ENCODE measurements around the genes RAC3 and FASN.

- RRBS: 2% methylated on average over 88 of the region's 141 CpGs
Measured at GRCh38 chr17:82030936-82031890, at the start of gene RAC3. Gene RAC3, plus strand, starts transcription at chr17:82031678.

DNA sequence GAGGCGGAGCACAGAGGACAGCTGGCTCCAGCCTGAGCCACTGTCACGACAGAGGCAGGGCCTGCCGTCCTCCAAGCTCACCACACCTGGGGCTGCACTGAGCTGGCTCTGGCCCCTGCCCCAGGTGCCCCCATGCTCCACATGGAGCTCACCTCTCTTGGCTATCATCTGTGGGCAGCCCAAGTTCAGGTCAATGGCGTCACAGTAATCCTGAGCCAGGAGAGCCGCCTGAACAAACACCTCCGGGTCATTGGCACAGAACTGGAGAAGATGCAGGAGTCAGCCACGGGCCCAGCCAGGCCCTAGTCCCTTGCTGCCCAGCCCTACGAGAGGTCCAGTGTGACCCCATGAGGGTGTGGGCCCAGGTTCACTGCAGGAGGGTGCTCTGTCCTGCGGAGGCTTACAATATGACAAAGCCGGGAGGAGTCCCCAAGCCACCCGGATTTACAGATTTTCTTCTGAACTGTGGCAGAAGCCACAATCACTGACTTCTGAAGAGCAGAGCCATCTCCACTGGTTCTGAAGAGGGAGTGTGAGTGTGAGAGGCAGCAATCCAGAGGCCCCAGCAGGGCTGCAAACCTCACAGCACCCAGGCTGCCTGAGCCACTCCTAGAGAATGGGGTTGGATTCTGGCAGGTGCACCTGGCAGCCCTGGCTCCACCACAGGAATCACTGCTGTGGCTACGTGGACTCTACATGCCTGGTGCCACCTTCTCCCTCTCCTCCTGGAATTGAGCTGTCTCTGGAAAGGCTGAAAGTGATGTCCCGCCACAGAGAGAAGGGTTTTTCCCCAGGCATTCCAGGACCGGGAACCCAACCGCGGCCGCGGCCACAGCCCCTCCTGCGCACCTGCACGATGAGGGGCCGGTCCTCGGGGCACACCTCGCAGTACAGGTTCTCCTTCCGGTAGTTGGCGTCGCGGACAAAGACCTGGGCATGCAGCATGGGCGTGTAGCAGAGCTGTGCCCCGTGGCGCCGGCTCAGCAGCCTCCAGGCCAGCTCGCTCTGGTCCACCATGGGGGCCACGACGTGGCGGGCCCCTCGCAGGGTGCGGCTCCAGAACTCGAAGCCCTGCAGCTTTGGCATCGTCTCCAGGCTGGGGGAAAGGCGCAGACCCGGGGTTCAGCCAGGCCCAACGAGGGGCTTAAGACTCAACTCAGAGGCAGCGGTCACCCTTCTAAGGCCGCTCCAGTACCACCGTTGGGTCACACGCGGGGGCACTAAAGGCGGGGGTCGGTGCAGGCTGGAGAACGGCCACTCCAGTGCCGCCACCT, 1.2 kb downstream of the DUS1L start:
- RRBS: 33% methylated on average over 18 of the region's 51 CpGs

GRCh38 chr17:82077109-82077668, 11.6 kb upstream of the DUS1L start:
- RRBS: no CpG with 5 or more reads among the region's 17 CpGs

- RRBS: no CpG with 5 or more reads among the region's 23 CpGs
Measured at GRCh38 chr17:82081455-82081910, 15.9 kb upstream of the DUS1L start.

- RRBS: 100% methylated on average over 1 of the region's 25 CpGs
Measured at GRCh38 chr17:82086985-82087608, 10.9 kb downstream of the FASN start.

DNA sequence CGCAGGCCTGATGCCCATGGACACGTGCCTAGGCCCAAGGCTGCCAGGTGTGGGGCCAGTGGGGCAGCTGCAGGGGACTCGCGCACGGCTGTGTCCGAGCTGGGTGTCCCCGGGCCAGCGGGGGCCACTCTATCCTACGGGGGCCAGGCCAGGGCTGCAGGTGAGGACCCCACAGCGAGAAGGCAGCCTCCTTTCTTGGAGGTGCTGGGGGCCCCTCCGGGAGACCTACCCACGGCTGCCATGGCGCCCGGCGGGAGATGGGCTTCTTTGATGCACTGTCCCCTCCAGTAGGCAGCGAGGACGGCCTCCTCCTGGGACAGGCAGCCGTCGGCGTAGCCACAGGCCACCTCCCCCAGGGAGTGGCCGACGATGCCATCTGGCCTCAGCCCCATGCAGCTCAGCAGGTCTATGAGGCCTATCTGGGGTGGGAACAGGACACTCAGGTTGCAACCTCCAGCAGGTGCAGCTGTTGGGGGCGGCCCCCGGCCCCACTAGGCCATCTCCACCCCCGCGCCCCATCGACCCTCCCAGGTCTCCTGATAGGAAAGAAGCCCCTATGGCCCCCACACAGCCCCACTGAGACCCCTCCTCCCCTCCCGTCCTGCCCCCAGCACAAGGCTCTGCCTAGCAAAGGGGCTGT, 7.8 kb downstream of the FASN start:
- RRBS: 92% methylated on average over 4 of the region's 28 CpGs

DNA sequence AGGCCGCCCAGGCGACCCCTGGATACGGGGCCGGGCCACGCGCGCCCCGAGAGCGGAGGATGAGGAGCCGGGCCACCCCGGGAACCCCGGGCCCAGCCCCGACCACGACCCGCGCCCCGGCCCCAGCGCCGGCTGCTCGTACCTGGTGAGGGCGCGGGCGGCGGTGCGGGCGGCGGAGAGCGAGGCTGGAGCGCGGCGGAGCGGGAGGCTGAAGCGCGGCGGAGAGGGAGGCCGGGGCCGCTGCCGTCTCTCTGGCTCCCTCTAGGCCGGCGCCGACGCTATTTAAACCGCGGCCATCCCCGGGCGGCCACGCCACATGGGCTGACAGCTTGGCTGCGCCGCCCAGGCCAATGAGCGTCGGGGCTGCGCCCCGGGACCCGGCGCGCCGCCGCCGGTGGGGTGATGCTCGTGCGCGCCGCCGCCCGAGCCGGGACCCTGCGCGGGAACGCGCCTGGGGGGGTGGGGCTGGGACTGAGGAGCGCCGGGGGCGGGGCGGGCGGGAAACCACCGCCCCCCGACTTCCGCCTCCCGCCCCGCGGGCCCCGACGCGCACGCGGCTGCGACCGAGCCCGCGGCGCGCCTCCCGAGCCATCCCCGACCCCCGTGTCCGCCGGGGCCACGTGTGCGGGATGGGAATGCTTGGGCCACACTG, at the start of gene FASN:
FASN (minus strand) TSS at position 258 of the 652 bp plus-strand sequence.
- RRBS: 3% methylated on average over 45 of the region's 99 CpGs

- RRBS: 1% methylated on average over 49 of the region's 100 CpGs
Measured at GRCh38 chr17:82098631-82099290, 725 bp upstream of the FASN start.

- RRBS: no CpG with 5 or more reads among the region's 12 CpGs
Measured at GRCh38 chr17:82120127-82120578, 22.1 kb upstream of the FASN start.

DNA sequence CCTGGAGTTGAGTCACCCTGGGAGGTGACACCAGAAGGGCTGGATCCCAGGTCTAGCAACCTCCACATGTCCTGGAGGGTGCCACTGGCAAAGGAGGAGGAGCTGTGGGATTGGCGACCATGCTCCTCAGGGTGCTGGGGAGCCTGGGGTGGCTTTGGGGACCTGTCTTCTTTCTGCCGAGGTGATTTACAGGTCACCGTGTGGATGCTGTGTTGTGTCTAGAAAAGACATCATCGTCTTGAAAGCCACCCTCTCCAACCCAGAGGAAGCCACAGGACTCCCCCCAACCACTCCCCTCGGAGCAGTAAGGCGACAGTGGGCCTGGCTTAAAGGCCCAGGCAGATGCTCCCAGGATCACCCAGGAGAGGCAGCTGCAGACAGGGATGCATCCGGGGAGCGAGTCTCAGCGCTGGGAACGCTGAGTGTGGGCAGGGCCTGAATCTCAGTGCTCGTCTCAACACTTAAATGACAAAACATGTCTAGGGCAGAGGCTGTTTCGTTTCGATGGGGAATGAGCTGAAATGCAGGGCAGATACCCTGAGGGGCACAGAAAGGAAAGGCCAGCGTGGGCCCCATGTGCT, 29.7 kb upstream of the FASN start:
- RRBS: no CpG with 5 or more reads among the region's 14 CpGs

GRCh38 chr17:82231873-82232682, 3.2 kb downstream of the SLC16A3 start:
- RRBS: 4% methylated on average over 2 of the region's 40 CpGs

GRCh38 chr17:82290191-82290810, 16.8 kb upstream of the CSNK1D start:
- RRBS: no CpG with 5 or more reads among the region's 13 CpGs

GRCh38 chr17:82297804-82298817, 19.3 kb downstream of the CD7 start:
- RRBS: 0% methylated on average over 2 of the region's 44 CpGs

GRCh38 chr17:82298818-82299389, 18.5 kb downstream of the CD7 start:
- RRBS: 80% methylated on average over 5 of the region's 18 CpGs

- RRBS: 86% methylated on average over 1 of the region's 19 CpGs
Measured at GRCh38 chr17:82302122-82302680, 15.2 kb downstream of the CD7 start.

- RRBS: 100% methylated on average over 3 of the region's 19 CpGs
Measured at GRCh38 chr17:82316544-82317035, 818 bp downstream of the CD7 start.

DNA sequence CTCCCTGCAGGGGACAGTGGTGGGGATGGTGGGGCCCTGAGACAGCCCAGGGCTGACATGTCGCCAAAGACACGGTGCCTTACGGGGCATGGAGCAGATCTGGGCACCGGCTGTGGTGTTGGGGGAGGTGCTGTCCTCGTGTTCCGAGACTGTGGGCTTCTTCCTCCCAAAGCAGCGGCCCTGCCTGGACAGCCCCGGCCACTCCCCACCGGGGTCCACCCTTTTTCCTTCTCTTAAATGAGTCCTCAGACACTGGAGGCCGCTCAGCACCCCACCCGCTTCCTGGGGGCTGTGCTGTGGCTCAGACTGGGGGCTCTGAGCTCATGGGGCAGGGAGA, 404 bp downstream of the CD7 start:
- RRBS: 52% methylated on average over 4 of the region's 11 CpGs

DNA sequence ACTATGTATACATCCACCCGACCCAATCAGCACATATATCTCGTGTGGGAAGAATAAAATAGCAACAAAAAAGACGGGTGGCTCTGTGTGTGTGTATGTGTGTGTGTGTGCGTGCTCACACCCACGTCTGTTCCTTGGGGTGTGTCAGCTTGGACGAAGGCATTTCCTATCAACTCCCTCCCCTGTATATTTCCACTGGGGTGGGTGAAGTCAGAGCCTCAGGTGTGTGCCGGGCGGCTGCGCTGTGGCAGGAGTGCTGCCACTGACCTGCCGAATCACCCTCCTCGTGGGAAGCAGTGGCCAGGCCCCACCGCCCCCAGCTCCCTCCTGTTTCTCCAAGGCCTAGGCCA, 7.6 kb upstream of the CD7 start:
- RRBS: no CpG with 5 or more reads among the region's 12 CpGs

- RRBS: 34% methylated on average over 3 of the region's 13 CpGs
Measured at GRCh38 chr17:82327948-82328297, 5.6 kb downstream of the SECTM1 start.

DNA sequence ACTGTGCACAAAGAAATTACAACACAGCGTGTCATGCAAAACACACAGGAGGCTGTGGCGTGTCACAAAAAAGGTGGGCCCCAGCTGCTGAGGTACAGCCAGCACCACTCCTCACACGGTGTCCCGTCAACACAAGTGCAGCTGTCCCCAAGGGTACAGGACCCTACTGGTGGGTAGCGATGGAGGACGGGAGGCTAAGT, 2.6 kb downstream of the CYBC1 start:
- RRBS: no CpG with 5 or more reads among the region's 6 CpGs

Measured in non-pigmented ciliary epithelial cell (primary cell).